Cardiac atrium fibroblast (primary cell): ENCODE measurements around a stretch of chr12.

DNA sequence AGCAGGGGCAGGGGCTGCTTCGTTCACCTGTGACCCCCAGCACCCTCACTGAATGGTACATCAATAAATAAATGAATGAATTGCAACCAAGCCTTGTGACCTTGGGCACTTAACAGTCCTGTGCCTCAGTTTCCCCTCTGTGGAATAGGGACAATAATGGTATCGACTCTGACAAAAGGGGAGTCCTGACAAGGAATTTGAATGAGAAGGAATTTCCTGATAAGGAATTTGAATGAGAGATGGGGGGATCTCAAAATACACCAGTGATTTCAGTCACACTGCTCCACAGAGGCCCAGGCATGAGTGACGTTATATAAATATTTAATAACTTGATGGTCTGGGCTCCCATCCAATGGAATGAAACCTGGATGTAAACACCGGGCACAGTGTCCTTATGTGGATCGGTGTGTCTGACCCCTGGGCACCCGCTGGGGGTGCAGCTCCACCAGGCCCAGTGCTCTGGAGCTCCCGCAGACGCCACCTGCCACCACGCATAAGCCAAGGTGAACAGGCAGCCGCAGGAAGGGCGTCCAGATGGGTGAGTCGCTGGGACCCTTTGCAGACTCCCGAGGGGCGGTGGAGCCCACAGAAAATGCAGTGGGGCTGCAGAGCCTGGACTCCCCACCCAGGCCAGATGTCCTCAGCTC is 121.7 kb downstream of the SCARB1 start:
- RAMPAGE, long total RNA, result no peak

- RAMPAGE, long total RNA, result no peak
These were observed 119.0 kb downstream of the SCARB1 start for GRCh38 chr12:124744597-124745052.

DNA sequence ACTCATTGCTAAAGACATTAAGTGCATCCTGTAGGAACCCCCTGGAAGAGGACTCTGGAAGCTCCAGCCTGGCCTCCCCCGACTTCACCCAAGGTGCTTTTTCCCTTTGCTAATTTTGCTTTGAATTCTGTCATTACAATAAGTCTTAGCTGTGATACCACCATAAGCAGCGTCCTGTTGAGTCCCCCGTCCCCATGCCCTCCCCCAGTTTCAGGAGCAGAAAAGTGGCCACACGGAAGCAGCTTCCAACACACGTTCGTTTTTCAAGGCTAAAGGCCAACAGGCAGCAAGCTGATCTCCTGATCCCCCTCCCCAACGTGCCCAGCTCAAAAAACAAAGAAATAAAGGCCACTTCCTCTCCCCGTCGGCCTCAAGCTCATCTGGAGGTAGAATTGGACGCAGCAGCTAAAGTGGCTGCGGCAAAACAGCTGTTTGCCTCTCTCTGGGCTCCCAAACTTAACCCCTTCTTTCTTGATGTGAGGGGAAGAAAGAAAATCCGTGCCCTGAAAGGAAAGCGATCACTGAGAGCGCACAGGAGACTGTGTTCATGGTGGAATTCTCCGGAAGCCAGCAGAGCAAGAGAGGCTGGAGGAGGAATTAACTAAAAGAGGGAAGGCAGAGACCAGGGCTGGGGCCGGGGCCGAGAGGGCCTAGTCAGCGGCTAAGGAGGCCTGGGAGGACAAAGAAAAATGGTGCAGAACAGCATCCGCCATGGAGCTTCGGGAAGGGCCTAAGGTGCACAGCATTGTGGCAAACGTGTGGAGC is 66.3 kb downstream of the SCARB1 start:
- RAMPAGE, long total RNA, result no peak

- RAMPAGE, long total RNA, result no peak
These were observed 34.1 kb downstream of the SCARB1 start for GRCh38 chr12:124829212-124830259.

- RAMPAGE, long total RNA, result no peak
These were observed 45.5 kb downstream of the AACS start for GRCh38 chr12:125110585-125111313.

DNA sequence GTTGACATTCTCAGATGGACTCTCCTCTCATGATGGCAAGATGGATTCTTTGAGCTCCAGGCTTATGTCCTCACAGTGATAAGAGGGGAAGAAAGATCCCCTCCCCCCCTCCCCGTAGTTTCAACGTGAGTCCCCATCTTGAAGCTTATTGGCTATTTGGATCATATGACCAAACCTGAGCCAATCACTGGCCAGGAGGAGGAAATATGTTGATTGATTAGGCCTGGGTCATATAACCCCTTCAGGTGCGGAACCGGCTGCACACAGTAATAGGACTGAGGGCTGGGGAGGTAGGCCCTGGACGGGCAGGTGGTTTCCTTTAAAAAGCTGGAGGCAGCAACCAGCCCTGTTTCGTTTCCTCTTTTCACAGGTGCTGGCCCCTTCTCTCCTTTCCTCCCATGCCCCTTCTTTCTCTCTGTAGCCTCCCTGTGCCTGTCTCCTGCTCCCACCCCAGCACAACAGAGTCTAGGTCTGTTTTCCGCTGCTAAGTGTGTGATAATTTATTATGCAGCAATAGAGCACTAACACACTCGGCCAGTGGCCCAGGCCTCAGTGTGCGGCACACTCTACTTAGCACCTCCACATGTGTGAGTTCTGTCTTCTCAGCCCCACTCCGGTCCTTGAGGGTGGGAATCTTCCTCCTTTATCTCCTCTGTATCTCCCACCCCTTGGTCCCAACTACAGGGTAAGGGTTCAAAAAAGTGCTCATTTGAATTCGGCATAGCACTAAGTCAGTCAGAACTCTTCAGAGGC is 36.4 kb upstream of the TMEM132B start:
- RAMPAGE, long total RNA, result no peak

DNA sequence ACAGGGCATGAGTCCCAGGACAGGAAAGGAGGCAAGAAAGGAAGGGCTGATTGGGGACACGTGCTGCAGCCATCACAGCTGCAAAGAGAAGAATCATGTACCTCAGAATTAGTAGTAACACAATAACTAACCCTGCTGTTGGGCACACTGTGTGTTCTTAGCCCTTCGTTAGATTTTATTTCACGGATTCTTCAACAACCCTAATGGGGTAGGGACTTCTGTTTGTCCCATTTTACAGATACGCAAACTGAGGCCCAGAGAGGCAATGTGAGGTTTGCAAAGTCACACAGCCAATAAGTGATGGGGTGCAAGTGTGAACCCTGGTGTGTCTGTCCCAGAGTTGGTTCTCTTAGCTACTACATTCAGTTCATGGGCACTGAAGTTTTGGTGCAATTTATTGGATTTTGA is 5.8 kb downstream of the TMEM132B start:
- RAMPAGE, long total RNA, result no peak

- RAMPAGE, long total RNA, result no peak
These were observed 154.7 kb downstream of the TMEM132B start for GRCh38 chr12:125340772-125341429.

DNA sequence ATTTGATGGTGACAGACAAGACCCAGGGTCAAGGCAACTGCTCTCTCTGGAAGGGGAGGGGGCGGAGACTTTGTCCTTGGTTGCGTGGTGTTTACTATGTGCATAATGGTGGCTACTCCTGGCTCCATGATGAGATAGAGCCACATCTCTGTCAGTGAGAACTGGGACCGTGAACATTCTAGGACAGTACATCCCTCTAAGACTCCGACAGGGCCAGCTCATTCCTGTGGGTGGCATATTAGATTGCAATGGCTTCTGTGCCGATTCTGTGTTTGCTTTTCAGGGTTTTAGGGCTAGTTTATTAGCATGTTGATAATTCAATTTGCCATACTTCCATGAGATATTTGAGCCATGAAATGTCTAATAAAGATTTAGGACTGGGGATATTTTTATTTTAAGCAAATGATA is 662.1 kb downstream of the TMEM132B start:
- RAMPAGE, long total RNA, result no peak

- RAMPAGE, long total RNA, result no peak
These were observed 1390.5 kb upstream of the TMEM132C start for GRCh38 chr12:126876525-126876783.

DNA sequence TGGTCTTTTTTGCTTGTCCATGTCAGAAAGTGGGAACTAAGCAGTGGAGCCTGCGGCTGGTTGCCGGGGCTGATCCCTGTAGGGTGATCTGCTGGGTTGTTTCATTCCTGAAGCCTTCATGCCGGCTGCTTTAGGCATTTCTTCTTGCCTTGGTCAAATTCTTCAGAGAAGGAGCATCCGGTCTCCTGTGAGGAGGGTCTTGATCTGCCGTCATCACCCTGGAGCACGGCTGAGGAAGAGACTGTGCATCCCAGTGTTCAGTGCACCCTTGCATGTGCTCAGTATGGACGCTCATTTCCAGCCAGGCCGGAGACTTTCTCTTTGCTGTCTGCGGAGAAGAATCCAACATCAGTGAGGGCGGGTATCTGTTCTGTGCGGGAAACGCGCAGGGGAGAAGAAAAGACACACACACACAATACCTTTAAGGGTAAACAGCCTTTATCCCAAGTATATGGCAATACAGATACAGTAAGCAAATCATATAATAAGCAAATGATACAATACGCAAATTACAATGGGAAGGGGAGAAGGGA is 1367.0 kb upstream of the TMEM132C start:
- RAMPAGE, long total RNA, result no peak

- RAMPAGE, long total RNA, result no peak
These were observed 1101.5 kb upstream of the TMEM132C start for GRCh38 chr12:127165393-127165892.

GRCh38 chr12:127528351-127528722 is 738.6 kb upstream of the TMEM132C start:
- RAMPAGE, long total RNA, result no peak

- RAMPAGE, long total RNA, result no peak
These were observed 155.8 kb upstream of the TMEM132C start for GRCh38 chr12:128111271-128111553.

DNA sequence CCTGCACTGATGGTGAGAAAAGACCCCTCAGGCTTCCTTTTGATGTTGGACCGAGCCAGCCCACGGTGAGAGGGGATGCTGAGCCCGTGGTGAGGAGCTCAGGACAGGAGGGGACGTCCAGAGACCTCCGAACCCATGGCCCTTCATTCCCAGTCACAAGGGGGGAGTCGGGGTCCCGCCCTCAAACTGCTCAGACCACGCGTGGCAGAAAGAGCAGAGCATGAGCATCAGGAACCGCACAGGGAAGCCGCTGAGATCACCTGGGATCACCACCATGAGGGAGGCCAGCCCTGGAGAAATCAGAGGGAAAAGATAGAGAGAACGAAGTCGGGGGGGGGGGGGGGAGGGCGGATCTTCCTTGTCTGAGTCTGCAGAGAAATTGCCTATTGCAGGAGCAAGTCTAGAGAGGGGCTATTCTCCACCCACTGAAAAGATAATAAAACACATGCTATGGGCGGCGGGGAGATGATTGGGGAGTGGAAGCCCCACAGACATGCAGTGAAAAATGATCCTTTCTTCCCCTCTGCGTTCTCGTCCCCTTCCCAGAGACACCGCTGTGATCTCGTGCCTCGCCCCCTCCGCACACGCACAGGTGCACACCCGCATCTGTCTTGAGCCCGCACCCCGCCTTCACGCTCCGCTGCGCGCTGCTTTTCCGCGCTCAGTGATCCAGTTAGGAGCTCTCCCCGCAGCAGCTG is 850 bp upstream of the TMEM132C start:
- RAMPAGE, long total RNA, result no peak

GRCh38 chr12:128811609-128812208 is 12.0 kb downstream of the SLC15A4 start:
- RAMPAGE, long total RNA, result no peak

- RAMPAGE, long total RNA, result no peak
These were observed 6.8 kb upstream of the SLC15A4 start for GRCh38 chr12:128830410-128831078.

DNA sequence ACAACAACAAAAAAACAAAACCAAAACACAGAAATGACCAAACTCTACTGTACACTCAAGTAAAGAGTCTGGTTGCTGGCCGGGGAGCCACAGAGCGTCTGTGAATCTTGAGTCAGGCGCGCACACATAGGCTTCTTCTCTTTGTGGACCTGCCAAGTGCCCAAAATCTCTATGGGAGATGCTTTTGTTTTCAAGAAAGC is 16.9 kb downstream of the GLT1D1 start:
- RAMPAGE, long total RNA, result no peak

- RAMPAGE, long total RNA, result no peak
These were observed 85.8 kb downstream of the GLT1D1 start for GRCh38 chr12:128938974-128939562.

DNA sequence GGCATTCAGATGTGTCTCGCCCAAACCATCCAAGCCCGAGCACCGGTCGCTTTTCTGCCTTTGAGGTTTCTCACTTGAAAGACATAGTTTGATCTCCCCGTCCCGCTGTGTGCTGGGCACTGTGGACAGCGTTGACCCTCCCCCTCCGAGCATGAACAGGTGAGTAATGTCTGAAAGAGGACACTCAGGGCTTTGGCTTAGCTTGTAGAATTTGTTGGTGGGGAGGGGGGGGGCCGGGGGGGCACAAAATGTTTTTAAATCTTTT is 123.8 kb downstream of the TMEM132D start:
- RAMPAGE, long total RNA, result no peak